Hair follicular keratinocyte (primary cell): Measurements from ENCODE around the gene CCDC90B.

GRCh38 chr11:79199902-79200358 is 240.9 kb downstream of the TENM4 start:
- RAMPAGE, long total RNA: no peak

DNA sequence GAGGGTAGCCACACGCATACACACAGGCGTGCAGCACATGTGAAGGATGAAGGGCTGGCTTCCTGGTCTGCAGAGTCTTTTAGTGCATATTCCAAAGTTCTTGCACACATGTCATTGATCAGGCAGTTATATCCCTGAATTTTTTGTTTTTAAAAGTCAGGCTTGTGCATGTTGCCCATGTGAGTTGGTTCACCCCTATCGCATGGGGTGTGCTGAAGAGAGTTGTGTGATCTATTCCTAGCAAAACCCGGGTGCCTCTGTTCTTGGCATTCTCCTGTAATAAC is 107.5 kb upstream of the TENM4 start:
- RAMPAGE, long total RNA: no peak

DNA sequence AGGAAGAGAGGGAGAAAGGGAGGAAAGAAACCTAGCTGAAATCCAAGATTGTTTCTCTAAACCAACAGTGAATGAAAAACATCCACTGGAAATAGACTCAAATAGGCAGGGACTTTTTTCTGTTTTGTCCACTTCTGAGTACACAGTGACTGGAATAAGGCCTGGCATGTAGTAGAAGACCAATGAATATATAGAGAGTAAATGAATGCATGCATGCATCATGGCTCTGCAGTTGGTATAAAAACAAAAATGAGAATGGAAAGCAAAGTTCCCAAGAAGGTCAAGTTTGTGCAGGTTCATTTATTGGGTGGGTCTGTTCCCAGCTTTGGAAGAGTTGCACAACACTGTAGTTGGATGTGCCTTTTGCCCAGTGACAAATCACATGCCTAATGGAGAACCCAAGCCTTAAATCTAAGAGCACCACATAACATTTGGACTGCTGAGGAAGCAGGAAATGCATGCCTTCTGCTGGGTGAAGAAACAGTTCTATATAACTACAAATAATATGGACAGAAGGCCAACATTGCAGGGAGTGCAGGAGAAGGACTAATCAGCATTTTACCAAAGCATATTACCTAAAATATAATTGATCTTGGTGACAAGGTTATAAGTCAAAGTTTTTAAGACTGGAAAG is 30.6 kb downstream of the PRCP start:
- RAMPAGE, long total RNA: no peak

- RAMPAGE, long total RNA: no peak
Measured at GRCh38 chr11:83007765-83008444, 63.8 kb downstream of the RAB30 start.

- RAMPAGE, long total RNA: no peak
Measured at GRCh38 chr11:83156885-83157041, 168 bp upstream of the PCF11 start.

DNA sequence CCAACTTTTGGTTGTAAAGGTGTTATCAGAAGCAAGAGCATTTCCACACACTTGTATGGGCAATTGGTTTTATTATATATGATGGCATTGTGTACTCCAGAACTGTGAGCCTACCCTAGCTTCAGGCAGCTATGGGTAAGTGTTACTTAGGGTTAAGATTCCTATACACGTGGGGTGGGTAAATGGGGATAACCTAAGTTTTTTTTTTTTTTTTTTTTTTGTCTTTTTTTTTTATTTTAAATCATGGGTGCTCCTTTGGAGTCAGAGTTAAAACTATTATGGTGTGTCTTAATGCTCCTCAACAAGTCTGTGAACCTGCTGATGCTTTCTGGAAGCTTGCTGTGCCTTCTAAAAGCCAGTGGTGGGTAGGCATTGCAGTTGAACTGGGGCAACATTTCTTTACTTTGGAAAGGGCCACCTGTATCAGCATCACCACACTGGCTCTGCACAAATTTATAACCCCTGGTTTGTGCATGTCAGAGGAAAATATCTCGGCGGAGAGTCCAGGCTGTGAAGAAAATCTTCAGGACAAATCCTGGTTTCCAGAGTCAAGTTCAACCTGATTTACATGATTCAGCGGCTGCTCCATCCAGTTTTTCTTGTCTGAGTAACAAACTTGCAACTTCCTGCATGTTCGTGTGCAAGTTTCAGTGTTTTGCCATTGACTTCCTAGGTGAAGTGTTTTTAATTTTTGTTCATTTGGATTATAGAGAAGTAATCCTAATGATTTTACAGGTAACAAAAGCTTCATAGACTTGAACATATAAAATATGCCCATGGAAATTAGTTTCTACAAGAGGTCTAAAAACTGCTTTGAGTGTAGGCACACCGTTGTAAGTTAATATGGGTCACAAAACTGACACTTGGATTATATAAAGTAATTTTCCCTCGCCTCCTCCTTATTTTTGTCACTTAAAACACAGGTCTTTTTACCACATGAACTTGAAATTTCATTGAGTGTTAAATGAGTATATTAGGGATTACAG is 3.5 kb downstream of the PCF11 start:
- RAMPAGE, long total RNA: no peak

DNA sequence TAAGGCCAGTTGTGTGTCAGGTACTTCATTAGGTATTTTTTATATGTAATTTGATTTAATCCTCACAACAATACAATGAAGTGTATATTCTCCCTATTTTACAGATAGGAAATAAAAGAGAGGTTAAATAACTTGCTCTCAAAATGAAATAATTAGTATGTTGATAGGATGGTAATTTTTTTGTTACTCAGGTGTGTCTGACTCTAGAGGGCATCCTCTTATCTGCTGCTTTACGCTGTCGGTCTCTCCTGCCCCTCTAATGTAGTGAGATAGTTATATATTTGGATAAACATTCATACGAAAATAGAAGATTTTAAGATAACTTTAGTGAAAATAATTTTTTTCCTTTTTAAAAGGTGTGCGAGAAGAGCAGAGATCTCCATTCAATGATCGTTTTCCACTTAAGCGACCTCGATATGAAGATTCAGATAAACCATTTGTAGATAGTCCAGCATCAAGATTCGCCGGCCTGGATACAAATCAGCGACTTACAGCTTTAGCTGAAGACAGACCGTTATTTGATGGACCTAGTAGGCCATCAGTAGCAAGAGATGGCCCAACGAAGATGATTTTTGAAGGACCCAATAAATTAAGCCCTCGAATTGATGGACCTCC is 11.2 kb downstream of the PCF11 start:
- RAMPAGE, long total RNA: no peak

DNA sequence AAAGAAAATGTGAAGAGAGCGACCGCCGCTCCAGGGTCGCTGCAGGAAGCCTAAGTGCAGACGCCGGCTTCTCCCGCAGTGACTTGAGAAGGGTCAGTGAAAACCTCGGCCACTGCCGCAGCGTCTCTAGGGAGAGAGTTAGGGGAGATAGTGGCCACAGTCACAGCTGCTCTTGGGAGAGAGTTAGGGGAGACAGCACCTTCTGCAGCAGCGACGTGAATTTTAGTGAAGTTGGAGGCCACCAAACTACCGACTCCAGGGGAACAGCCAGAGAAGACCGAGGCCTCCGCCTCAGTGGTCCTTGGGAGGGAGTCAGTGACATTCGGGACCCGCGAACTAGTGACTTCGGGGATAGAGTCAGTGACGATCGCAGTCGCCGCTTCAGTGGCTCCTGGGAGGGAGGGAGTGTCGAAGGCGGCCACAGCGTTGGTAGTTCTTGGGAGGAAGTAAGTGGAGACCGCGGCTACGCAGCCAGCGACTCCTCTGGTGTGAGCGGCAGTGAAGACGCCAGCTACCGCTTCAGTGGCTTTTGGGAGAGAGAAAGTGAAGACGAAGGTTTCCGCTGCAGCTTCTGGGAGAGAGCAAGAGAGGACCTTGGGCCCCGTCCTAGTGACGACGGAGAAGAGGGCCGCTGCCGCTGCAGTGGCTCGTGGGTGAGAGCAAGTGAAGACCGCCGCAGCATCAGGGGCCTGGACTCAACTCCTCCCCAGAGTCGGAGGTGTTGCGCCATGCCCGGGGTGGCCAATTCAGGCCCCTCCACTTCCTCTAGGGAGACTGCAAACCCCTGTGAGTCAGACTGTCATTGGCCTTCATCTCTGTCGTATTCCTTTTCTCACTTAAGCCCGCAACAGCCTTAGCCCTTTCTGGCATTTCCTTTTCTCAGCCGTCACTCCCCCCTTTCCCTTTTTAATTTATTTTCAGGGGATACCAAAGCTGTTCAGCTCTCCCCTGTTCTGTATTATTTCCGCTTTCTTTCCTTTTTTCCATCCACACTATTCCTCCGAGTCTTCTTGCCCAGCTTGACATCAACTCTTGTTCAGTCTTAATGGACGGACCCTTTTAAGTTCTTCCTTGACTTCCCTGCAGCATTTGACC is 778 bp downstream of the ANKRD42 start:
- RAMPAGE, long total RNA: no peak

DNA sequence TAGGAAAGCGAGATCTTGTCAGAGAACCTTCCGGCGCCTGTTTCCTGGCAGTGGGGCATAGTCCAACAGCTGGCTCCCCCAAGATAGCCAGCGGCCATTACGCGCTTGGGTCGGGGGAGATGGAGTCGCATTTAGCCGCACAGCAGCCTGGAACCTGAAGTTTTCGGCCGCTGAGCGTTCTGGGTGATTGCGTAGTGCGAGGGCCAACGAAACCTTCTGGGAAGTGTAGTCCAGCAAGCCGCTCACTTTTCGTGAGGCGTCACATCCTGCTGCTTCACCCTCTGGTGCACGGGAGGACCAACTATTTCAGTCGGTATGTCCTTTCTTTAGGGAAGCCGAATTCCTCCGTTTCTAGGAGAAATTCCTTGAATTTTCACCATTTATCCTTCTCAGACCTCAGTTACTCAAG is at the start of gene CCDC90B:
TSS of gene CCDC90B (minus strand) at position 133 of the 409 bp plus-strand sequence.
- RAMPAGE, long total RNA: no peak

DNA sequence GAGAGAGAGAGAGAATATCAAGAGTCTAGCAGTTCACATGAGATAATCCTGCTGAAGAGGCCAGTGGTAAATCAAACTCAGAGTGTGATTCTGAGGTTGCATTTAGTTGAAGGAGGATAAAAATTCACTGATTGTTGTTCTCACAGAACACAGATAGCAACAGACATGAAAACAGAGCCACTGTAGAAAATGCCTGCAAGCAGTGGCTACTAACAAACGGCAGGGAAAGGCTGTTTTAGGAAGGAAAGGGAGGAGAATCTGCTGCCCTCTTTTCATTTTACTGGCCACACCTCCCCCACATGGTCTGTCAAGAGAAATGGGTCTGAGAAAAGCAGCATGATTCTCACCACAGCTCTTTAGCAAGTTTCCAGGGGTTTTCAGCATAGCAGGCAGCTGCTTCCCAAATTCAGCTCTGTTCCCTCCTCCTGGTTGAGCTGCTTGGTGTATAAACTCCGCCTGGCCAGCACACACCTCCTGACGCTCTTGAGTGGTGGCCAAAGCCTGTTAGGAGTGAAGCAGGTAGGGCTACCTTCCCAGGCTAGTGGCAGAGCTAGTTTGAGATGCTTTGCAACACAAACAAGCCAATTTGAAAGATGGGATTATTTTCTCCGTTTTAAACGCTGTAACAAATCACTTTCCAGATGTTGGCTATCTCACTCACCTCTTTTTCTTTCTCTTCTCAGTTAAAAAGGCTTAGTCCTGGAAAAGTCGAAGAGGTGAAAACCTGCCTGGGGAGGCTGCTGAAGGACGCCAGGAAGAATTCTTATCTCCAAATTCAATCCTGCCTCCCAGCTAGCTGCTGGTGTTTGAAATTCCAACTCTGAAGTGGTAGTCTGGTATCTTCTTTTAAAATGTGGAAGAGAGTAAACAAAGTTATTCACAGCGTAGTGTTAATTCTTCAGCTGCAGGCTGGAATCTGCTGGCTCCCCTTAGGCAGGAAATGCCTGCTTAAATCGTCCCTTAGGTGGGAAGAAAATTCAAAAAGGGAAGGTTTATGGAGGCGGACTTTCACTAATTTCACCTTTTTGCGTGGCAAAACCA is 438.7 kb upstream of the CCDC90B start:
- RAMPAGE, long total RNA: no peak

DNA sequence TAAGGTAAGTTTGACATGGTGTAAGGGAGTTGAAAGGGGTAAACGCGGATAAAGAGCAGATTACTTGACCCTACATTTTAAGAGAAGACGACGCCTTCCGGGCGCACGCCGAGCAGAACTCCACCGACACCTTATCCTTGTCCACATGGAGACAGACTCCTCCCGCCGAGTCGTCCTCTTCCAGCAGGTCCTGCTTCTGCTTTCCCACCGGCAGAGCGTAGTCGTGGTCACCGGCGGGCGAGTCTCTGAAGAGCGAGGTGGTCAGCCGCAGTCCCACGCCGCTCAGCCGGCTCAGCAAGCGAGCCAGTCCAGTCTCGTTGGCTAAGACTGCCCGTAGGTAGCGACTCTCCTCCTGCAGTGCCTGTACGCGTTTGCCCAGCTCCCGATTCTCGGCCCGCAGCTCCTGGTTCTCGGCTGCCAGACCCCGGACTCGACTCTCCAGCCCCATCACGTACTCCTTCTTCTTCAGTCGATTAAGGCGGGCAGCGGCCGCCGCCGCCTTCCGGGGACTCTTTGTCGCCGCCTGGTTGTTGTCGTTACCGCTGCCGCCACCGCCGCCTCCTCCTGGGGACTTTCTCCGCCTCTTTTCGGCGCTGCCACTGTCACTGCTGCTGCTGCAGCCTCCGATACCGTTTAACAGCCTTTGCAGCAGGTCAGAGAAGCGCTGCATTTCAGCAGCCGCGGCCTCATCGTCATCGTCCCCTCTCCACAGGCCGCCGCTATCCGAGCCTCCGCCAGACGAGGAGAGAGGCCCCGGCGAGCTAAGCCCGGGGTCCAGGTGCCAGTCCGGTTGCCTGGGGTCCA is 986 bp downstream of the CREBZF start:
- RAMPAGE, long total RNA: no peak

DNA sequence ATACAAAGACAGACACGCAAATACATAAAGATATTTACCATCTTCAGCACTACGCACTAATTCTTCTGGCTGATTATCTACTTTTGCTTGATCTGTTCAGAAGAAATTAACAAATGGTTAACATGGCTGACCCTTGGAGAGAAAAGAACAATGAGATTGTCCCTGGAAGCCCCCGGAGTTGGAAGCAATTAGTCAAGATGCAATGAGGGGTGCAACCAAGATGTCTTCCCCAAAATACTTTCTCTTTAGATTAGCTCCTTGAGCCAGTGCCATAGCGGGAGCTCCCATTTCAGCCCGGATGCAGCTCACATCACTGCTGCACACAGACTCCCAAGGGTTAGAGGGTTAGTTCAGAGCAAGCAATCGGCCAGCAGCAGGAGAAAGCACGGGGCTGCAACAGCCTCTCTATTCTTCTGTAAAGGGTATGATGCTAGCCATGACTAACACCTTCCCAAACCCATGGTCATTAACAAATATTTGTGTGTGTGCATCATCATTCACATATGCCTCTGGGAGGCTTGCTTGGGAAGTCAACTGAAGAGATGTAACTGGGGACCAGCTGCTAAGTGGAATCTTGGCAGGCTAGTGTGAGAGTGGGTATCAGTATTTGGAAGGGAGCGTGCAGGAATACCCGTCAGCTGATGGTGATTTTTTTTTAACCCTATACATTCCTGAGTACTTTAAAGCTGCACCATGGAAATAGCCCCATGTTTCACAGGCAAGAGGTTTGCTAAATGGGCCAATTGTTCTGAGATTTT is 32.9 kb upstream of the CCDC89 start:
- RAMPAGE, long total RNA: no peak

- RAMPAGE, long total RNA: no peak
Measured at GRCh38 chr11:85774278-85774509, 36.7 kb downstream of the SYTL2 start.

- RAMPAGE, long total RNA: no peak
Measured at GRCh38 chr11:85774622-85775279, 36.2 kb downstream of the SYTL2 start.

- RAMPAGE, long total RNA: no peak
Measured at GRCh38 chr11:85795802-85796238, 15.1 kb downstream of the SYTL2 start.

DNA sequence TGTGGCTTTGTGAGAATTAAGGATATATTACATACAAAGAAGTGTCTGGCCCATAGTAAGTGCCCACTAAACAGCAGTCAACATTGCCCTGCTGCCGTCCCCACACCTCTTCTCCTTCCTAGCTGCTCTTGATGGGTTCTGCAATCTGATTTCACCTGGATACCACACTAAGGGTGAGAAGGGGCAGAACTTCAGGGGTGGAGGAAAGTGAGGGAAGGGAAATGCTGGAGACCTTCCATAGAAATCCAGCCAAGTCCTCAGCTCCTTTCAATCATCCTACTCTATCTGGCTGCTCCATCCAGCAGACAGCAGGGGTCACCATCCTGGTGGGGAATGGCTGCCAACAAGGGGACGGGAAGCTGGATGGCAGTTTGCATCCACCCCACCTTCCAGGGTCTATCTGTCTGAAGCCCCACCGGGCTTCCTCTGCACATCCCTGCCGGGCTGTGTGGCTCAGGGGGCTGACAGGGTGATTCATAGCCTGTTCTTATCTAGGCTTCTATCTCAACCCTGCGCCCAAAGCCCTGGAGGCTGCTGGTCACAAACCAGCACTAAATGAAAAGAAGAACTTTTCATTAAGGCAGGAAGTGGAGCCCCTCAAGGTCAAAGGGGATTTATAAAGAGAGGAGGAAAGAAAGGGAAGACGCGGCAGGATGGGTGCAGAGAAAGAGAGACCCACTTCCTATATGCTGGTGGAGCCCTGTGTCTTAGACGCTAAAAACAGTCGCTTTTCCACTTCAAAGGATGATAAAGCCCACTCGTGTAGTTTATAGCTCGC is 1.1 kb downstream of the SYTL2 start:
- RAMPAGE, long total RNA: no peak

DNA sequence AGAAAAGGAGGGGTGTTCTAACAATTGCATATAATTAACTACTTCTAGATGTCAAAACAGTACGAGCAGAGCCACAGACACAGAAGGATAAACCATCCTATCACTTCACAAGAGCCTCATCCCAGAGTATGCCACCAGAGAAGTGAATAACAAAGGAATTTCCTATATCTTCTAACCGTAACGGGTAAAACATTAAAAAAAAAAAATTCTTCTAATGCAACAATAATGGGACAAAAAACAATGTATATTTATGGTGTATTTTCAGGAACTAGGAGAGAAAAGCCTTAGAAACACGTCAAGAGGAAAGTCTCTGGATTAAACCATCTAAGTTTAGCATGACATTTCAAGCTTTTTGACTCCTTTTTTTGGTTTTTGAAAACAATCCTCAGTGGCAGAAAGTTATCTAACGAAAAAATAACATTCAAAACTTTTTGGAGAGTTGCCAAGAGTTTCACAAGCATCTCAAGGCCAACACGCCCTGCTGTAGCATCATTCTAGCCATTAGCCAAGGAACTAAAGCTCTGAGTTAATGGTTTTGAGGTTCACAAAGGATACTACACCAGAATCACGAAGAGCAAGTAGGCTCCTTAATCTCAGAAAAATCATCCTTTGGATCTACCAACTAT is 94.9 kb downstream of the PICALM start:
- RAMPAGE, long total RNA: no peak

DNA sequence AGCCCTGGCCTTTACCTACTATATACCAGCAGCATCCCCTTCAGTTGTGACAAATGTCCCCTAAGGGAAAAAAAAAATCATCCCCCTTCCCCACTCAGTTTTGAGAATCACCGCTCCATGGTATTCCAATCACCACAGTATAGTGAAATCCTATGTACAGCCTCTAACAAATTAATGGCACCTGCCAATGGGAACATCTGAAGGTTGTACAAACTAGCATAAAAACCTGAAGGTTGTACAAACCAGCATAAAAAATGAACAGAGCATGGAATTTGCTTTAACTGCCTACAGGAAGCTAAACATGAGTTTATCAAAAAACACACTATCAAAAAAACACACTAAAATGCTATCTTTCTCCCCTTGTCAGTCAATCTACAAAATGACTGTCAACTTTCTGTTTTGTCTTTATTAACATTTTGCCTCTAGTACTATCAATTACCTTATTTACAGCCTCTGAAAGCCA is 39.7 kb downstream of the PICALM start:
- RAMPAGE, long total RNA: no peak

DNA sequence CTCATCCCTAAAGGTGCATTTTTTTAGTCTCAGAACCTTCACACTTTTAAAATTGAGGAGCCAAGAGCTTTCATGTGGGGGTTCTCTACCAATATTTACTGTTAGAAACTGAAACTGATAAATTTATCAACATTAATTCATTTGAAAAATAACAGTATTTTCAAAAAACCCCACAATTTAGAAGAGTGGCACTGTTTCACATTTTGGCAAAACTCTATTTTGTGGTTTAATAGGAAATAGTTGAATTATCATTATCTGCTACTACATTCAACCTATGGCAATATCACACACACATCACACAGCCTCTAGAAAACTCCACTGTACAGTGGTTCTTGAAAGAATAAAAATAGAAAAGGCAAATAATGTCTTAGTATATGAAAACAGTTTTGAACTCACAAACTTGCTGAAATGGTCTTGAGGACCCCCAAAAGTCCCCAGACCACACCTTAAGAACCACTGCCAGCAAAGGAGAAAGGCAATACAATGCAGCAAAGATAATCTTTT is 8.6 kb downstream of the PICALM start:
- RAMPAGE, long total RNA: no peak

- RAMPAGE, long total RNA: no peak
Measured at GRCh38 chr11:86181321-86181801, 63.2 kb upstream of the EED start.